WTC11 (cell line): ENCODE measurements around the genes CCZ1 and ZNF316.

DNA sequence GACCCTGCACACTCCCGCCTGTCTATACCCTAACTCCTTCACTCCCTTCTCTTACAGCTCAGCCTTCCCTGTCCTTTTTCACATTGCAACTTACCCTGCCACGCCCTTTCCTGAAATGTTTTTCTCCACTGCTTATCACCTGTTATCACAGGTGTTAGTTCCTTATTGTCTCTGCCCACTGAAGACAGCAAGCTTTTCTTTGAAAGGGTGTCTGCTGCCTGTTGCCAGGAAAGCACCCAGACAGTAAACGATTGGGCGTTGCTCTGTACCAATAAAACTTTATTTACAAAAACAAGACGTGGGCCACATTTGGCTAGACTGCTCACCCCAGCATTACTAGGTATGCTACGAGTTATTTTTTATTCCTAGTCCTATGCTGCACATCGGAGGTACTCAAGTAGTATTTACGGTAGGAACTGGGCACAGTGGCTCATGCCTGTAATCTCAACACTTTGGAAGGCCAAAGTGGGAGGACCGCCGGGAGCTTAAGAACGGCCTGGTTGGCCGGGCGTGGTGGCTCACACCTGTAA, 22.2 kb downstream of the TNRC18 start:
- PRO-cap: no peak

- PRO-cap: no peak
Observed at GRCh38 chr7:5429201-5429545, 5.5 kb upstream of the TNRC18 start.

DNA sequence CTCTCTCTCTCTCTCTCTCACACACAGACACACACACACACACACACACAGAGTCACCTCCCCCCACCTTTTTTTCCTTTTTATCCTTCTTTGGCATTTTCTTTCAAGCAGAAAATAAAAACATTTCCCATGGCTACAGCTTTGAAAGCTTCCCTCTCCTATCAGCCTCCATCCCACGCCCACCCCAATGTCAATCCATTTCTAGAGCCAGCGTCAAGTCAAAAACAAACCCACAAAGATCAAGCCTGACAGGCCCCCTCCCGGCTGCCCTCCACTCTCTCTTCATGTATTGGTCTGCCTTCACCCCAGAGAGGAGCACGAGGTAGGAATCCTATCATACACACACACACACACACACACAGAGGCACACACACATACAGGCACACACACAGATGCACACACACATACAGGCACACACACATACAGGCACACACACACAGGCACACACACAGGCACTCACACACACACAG, 7.9 kb upstream of the TNRC18 start:
- PRO-cap: no peak

- PRO-cap: no peak
Observed at GRCh38 chr7:5443672-5444207, 20.1 kb upstream of the TNRC18 start.

GRCh38 chr7:5489899-5490274, 23.7 kb downstream of the FBXL18 start:
- PRO-cap: no peak

DNA sequence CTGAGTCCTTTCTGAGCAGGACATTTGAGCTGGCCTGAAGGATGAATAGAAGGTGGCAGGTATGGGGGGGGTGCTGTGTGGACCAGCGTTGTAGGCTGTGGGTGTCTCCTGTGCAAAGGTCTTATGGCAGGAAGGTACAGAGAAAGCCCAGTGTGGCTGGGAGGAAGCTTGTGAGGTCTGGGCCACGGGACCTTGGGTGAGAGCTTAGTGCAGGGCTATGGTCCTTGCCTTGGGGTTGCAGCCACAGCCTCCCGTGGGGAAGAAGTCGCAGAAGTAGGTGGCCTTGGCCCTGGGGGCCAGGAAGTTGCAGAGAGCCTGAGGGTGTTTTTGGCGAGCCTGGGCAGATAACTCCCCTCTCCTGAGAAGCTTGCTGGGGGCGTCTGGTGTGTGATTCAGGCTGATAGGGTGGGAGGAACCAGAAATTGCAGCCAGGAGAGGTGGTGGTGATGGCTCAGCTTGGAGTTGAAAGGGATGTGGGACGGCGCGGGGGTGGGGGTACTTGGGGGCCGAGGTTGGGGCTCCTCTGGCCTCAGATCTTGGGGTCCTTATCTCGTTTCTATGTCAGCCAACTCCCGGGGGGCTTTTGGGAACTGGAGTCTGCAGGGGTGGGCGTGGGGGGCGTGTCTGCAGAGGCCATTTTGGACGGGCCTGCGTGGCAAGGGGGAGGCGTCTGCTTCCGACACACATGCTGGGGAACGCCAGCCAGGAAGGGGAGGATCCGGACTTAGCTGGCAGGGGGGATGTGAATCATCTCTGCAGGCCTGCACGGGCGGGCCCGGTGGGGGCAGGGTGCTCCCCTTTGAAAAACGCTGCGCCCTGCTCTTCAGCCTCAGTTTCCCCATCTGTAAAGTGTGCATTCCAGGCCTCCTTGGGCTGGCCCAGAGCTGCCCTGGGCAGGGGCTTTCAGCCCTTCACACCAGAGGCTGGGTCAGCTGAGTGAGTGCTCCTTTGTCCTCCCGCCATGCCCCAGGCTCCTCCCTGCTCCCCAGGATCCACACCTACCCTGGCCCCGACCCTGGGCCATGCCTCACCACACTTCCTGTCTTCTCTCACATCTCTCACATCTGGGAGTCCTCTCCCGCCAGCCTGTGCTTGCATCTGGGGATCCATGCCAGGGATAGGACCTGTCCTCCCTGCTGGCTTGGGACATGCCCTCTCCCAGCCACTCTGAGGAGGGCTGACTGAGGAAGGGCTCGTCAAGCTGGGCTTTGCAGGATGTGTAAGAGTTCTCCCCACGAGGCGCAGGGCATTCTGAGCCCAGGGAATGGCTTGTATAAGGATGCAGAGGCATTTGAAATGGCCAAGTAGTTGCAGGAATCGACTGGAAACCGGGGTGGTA, 3.4 kb downstream of the FSCN1 start:
- PRO-cap: no peak

DNA sequence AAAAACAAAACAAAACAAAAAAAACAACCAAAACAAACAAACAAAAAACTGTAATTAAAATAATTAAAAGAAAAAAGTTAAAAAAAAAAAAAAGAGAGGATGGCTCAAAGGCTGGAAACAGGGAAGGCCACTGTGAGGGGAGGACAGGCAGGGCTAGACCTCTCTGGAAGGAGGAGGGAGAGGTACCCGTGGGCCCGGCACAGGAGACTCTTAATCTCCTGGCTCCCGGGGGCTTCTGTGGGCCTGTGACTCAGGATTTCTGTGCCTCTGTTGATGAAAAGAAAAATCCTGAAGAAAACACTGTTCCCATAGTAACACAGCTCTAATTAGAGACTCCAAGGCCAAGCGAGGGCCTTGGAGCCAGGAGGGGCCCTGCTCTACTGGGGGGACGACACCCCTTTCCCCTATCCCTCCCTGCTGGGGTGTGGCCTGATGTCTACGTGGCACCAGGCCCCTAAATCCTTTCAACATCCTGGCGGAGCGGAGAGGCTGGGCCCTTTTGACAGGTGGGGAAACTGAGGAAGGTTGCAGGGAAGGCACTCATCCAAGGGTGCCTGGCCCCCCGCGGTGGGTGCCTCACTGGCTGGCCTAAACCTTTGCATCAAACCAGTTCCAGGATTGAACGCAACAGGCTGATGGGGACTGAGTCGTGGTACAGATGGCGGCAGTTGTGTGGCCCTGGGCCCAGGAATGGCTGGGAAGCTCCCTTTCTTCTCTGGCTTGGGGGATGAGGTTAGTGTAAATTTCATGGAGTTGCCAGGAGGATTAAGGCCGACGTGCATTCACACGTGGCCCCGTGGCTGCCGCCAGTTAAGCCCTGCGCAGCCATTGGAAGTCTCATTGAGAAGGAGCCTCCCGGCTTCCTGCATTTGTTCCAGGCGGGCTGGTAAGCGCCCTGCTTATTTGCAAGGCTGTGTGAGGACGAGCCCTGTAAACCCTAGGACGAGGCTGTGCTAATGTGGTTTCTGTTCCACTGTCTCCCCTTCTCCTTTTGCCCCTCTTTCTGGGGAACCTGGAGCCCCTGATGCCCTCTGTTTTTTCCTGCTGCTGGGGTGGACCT, 5.4 kb downstream of the FSCN1 start:
- PRO-cap: no peak

DNA sequence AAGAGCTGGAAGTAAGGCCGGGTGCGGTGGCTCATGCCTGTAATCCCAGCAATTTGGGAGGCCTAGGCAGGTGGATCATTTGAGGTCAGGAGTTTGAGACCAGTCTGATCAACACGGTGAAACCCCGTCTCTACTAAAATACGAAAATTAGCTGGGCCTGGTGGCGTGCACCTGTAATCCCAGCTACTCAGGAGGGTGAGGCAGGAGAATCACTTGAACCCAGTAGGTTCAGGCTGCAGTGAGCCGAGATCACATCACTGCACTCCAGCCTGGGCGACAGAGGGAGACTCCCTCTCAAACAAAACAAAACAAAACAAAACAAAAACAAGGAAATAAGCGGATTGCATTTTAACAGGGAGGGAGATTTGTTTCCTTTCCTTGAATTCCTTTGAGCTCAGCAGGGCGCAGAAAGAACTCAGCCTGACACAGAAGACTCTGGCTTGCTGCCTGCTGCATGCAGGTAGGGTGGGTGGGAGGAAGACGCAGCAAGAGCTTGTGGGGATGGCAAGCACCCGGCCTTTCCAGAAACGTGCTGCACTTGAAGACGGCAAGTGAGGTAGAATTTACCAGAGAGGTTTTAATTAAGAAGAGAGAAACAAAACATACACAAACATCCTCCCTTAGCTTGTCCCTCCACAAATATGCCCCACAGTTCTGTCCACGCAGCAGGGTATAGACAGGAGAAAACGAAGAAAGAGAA, 40.8 kb downstream of the FSCN1 start:
- PRO-cap: no peak

- PRO-cap: no peak
Observed at GRCh38 chr7:5824042-5824639, 42.7 kb upstream of the RNF216 start.

GRCh38 chr7:5898325-5899032, at the start of gene CCZ1:
Gene CCZ1, plus strand, starts transcription at chr7:5898733.
- PRO-cap: bidirectional peak, plus-strand start at chr7:5898780, minus-strand start at chr7:5898644

DNA sequence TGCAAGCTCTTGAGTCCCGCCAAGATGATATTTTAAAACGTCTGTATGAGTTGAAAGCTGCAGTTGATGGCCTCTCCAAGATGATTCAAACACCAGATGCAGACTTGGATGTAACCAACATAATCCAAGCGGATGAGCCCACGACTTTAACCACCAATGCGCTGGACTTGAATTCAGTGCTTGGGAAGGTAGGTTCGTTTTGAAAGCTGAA, 6.0 kb downstream of the AIMP2 start:
- PRO-cap: no peak

DNA sequence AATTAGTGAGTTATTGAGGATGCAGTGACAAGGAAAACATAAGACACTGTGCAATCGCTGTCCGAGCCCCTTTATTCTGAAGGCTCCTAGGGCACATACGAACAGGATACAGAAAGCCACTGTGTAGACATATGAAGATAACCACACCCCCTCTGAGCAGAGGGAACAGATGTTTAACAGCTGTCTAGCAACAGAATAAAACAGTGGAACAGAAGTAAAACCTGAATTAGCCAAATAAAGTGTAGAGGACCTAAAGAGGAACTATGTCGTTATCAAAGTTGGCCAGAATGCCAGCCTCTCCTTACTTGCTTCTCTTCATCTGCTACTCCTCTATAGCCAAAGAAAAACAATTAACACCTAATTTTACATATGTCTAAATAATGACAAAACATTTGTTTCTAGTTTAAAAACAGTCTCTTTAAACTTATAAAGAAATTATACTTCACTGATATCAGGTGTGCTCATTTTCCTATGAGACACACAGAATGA, 43.5 kb downstream of the CYTH3 start:
- PRO-cap: no peak

DNA sequence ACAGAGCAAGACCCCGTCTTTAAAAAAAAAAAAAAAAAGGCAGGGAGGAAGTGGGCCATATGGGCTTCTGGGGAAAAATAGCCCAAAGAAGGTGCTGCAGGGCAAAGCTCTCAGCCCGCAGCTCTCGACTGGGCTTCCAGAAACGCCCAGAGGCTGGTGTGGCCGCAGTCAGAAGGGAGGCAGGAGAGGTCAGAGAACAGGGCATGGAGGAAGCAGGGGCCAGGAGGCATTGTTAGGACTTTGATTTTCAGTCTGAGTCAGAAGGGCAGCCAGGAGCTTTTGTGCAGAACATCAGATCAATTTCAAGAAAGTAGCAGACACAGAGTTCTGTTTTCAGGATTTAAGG, 35.3 kb upstream of the CYTH3 start:
- PRO-cap: no peak

DNA sequence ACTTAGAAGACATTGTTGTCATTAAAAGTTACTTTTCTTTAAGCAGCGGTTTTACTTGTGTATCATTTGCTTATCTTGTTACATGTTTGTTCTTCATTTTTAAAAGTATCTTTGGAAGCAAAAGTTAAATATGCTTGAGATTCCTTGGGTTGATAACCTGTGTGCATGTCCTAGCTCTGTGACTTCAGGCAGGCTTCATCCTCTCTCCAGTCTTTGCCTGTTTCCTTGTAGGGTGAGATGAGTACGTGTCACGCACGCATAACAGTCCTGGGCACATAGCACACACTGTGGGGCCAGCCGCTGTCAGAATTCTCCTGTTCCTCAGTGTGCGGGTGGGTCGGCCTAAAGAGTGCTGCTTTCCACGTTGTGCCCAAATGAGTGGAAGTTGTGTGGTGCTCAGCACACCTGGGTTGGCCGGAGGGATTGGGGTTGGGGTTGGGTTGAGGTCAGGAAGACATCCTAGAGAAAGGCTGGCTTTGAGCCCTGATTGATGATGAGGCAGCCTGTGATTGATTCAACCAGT, 18.4 kb downstream of the RAC1 start:
- PRO-cap: no peak

DNA sequence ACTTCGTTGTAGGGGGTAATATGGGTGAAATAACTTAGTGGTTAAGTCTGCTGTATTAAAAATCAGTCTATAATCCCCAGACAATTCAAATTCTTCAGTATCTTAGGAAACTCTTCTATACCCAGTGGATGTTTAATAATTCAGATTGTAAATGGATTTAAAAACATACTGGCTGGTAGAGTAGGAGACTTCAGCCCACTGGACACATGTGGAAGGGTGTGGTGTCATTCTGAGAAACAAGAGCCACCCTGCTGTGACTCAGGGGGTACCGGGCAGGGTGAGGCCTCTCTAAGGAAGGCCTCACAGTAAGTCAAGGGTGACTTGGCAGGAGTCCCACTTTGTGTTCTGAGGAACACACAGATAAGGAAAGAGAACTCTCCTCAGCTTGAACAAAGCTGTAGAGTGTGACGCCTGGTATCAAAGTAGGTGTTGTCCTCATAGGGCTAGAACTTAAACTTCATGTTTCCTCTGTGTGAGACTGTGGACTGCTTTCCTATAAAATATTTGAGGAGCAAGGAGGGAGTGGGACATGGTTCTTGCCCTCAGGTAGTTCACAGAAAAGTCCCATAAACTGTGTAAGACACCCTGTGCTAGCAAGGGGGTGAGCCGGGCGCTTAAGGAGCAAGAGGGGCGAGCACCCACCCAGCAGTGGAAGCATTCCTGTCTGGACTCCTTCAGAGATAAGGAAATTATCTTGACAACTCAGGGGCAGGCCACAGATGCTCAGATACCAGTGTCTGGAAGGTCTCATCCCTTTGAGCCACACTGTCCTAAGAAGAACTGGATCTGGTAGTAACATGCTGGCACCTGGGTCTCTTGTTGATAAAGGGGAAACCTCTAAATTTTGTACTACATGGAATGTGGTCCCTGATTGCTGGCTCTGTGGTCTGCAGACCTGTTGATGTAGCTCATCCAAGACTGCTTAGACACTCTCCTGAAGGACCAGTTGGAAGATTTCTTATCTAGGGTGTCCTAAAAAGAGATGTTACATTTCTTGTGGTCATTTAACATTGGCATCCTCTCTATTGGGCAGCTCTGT, 19.2 kb downstream of the RAC1 start:
- PRO-cap: no peak

DNA sequence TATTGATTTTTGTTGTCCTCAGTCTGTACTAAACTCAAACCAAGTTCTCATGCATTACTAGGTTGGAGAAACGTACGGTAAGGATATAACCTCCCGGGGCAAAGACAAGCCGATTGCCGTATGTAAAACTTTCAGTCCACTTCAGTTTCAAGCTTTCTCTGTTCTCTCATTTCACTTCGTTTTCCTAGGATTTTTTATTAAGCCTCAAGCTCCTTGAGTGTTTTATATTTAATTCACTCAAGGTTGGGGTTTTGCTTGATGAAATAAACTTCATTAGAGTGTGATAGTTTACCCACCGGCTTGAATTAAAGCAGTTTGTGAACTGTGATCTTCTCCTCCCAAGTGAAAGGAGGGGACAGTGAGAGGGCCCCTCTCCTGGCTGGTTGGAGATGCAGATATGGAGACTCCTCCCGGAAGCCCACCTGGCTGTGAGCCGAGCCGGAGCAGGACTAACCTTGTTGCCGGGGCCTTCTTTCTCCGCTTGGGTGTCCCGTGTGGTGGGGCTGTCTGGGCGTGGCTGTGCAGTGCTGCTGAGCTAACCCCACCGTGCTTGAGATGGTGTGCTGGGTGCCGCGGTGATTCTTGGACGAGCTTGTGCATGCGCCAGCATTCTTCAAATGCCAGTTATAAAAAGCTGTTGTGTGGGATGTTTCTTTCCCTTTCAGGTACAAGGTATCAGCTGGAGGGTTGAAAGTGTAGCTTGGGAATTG, 24.4 kb downstream of the RAC1 start:
- PRO-cap: no peak

GRCh38 chr7:6412556-6413374, 35.0 kb downstream of the DAGLB start:
- PRO-cap: no peak

- PRO-cap: no peak
Observed at GRCh38 chr7:6472117-6472631, 11.8 kb downstream of the KDELR2 start.

- PRO-cap: no peak
Observed at GRCh38 chr7:6623813-6624293, 8.4 kb downstream of the ZNF853 start.

GRCh38 chr7:6636973-6637467, at the start of gene ZNF316:
Gene ZNF316, plus strand, starts transcription at chr7:6637318.
- PRO-cap: bidirectional peak, plus-strand start at chr7:6637318, minus-strand start at chr7:6637254